Placental epithelial cell (primary cell): ENCODE measurements around a stretch of chr10.

GRCh38 chr10:110156851-110157372 lies 50.5 kb upstream of the MXI1 start:
- CAGE, long polyA plus RNA: no peak

GRCh38 chr10:110203414-110204041 lies 3.9 kb upstream of the MXI1 start:
- CAGE, long polyA plus RNA: no peak

GRCh38 chr10:110226556-110226784 lies 19.1 kb downstream of the MXI1 start:
- CAGE, long polyA plus RNA: no peak

DNA sequence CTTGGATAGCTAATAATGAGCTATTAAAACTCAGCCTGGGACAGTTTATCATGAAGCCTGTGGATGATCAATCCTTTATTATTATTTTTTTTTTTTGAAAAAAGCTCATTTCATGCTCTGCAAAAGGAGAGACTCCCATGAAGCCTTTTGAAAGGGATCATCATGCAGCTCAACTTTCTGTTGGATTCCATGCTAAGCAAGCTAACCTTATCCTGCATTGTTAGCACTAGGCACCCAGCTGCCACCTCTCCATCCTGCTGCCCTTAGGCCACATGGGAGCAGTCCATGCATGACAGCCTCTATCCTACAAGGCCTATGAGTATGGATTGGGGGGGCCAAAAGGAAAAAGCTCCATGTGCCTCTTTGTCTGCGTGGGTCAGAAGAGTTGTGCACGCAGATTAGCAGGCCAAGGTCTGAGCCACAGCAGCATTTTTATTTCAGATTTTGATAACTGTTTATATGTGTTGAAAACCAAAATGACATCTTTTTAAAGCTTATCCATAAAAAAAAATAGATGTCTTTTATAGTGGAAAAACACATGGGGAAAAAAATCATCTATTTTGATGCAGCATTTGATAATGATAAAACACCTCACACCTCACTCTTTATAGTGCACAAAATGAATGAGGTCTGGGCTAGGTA lies 19.2 kb downstream of the SMNDC1 start:
- CAGE, long polyA plus RNA: no peak

- CAGE, long polyA plus RNA: no peak
These were observed 51.2 kb upstream of the SMNDC1 start for GRCh38 chr10:110355788-110356353.

DNA sequence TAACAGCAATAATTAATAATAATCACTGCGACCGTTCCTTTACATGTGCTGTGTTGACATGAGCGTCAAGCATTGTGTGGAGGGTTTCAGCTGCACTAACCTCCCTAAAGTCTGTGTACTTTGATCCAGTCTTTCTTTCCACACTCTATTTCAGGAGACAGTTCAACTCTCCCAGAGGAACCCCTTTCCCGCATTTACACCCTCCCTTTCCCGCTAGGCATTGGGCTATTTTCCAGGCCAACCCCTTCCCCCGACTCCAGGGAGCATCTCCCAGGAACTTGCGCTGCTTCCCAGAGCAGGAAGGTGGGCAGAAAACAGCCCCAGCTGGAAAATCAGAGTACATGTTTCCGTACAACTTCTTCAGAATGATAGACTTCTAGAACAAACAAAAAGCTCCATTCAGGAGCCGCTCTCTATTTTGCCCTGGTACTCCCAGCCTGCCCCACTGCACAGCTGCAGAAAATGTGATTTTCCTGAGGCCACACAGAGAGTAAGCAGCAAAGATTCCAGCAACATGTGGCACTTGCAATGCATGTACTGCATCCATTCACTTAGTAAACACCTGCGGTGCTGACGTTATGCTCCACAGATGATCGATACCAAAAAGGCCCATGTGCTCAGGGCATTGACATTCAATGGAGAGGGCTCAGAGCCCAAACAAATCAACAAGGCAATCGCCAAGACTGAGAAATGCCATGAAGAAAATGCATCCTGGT lies 35.6 kb upstream of the DUSP5 start:
- CAGE, long polyA plus RNA: no peak

DNA sequence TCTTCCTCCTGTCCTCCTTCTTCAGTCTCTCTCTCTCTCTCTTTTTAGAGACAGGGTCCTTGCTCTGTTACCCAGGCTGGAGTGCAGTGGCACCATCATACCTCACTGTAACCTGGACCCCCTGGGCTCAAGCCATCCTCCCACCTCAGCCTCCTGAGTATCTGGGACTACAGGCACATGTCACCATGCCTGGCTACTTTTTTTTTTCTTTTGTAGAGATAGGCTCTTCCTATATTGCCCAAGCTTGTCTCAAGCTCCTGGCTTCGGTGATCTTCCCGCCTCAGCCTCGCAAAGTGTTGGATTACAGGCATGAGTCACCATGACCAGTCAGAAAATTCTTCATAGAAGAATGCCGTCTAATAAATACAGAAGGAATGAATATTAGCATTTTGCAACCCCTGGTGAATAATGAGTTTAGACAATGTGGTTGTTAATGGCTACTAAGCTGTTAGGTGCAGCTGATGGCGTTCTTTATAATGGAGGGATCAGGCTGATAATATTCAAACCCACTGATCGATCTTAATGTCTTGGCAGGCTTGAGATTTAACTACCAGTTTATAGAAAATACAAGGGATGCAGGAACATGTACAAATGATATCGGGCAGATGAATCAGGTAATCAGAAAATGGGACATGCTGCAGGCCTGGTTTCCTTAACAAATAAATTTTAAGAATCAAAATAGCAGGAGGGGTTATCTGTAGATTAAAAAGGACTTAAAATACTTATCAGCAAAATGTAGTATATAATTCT lies 20.9 kb downstream of the RBM20 start:
- CAGE, long polyA plus RNA: no peak

DNA sequence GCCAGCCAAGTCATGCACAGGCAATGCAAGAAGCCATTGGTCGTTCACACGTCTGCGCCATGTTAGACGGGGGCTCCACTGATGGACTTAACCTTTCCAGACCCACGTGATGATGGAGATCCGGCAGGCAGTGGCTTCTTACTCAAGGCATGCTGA lies 54.8 kb downstream of the RBM20 start:
- CAGE, long polyA plus RNA: no peak

DNA sequence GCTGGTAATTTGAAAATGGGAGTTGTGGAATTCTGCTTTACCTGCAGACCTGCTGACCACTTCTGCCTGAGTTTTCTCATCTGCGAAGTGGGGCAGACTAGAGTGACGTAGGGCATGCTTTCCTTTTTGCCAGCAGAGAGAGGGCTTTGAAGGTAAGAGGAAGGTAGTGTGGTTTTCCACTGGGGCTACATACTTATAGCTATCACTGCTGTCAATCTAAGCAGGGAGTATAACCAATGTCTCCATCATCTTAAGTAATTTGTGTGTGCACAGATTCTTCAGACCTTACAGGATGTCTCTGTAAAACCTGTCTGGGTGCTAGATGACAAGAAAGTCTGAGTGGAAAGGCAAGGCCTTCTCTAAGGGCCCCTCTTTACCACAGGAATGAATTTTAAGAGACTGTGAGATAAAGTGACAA lies 106.8 kb downstream of the RBM20 start:
- CAGE, long polyA plus RNA: no peak

GRCh38 chr10:110758181-110759412 lies 113.1 kb upstream of the PDCD4 start:
- CAGE, long polyA plus RNA: no peak

- CAGE, long polyA plus RNA: no peak
These were observed 76.7 kb upstream of the PDCD4 start for GRCh38 chr10:110794657-110795825.

GRCh38 chr10:110821331-110821947 lies 50.3 kb upstream of the PDCD4 start:
- CAGE, long polyA plus RNA: no peak

DNA sequence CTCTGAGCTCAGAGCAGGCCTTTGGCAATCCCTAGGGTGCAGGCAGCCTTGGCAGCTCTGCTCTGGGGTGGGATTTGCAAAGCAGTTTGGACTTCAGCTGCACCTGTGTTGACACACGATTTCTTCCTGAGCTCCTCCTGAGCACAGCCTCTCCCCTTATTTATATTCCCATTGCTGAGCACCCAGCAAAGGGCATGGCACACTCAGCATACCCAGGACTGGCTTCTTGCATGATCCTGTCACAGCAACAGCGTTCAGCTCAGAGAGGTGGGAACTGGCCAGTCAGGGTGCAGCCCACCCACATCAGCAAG lies 25.4 kb upstream of the PDCD4 start:
- CAGE, long polyA plus RNA: no peak

- CAGE, long polyA plus RNA: no peak
These were observed 8.4 kb downstream of the PDCD4 start for GRCh38 chr10:110880054-110880508.

DNA sequence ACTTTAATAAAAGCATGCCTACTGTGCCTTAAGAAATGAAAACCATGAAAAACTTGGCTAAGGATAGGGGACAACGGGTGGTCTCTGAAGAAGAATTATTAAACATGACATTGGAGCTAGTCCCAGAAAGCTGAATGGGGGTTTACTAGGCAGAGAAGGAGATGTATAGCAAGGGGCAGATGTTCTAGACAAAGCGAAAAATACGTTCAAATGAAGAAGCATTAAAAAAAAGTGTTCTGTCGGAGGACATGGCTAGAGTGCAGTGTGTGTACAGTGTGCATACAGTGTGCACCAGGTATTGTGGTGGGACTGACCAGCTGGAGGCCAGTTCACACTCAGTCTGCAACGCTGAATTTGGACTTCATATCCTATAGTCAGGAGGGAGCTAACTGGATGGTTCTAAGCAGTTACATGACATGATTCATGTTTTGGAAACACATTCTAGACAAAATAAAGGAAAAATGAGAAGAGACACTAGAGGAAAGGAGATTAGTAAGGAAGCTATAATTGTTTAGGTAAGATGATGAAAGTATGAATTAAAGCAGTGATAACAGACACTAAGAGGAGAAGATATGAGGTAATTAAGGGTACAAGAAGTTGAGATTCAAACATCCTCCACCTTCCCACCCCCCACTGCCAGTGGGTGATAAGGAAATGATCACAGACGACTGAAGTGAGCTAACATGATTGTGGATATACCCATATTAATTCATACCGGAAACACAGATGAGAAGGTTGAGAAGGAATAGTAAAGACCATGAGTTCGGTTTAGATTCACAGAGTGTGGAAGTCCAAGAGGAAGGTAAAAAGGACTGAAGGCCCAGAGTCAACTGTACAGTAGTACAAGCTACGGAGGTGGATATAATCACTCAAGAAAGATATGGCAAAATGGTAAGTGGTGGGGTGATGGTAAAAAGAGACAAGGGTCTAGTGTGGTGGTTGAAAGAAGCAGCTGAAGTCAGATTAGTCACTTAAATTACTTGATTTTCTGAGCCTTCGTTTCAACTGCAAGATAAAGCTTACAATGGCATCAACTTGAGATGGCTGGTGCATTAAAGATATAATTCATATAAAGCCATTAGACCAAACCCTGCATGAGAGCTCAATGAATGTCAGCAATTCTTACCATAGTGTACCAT lies 8.6 kb downstream of the BBIP1 start:
- CAGE, long polyA plus RNA: no peak

DNA sequence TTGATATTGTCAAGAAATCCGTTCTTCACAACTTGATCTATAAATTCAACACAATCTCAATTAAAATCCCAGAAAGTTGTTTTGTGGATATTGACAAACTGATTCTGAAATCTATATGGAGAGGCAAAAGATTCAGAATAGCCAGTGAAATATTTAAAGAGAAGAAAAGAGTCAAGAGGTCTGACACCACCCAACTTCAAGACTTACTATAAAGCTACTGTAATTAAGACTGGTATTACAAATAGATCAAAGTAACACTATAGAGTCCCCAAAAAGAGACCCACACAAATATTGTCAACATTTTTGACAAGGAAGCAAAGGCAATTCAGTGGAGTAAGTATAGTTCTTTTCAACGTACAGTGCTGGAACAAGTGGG lies 52.3 kb upstream of the ADRA2A start:
- CAGE, long polyA plus RNA: no peak

GRCh38 chr10:111203639-111203860 lies 126.7 kb downstream of the ADRA2A start:
- CAGE, long polyA plus RNA: no peak

GRCh38 chr10:112129299-112129671 lies 54.3 kb downstream of the GPAM start:
- CAGE, long polyA plus RNA: no peak

- CAGE, long polyA plus RNA: no peak
These were observed 37.4 kb upstream of the ACSL5 start for GRCh38 chr10:112336436-112337018.

DNA sequence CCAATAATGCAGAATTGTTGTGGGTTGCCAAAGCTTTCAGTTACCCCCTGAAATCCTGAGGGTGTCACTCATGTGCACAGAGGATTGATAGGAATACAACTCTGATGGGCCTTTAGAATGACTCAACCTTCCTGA lies 839 bp downstream of the ACSL5 start:
- CAGE, long polyA plus RNA: no peak